Heart right ventricle (tissue), 2 donors: ENCODE data around the genes CDK13 and INHBA.

GRCh38 chr7:38318557-38319454, 140.8 kb downstream of the STARD3NL start:
- PRO-cap, 2 experiments = no peak in any of the 2 experiments

GRCh38 chr7:38345439-38346248, 167.6 kb downstream of the STARD3NL start:
- PRO-cap, 2 experiments = no peak in any of the 2 experiments

- PRO-cap, 2 experiments = no peak in any of the 2 experiments
Observed at GRCh38 chr7:38428972-38429716, 202.0 kb downstream of the AMPH start.

- PRO-cap, 2 experiments = no peak in any of the 2 experiments
Observed at GRCh38 chr7:39589482-39590318, 23.5 kb downstream of the YAE1 start.

DNA sequence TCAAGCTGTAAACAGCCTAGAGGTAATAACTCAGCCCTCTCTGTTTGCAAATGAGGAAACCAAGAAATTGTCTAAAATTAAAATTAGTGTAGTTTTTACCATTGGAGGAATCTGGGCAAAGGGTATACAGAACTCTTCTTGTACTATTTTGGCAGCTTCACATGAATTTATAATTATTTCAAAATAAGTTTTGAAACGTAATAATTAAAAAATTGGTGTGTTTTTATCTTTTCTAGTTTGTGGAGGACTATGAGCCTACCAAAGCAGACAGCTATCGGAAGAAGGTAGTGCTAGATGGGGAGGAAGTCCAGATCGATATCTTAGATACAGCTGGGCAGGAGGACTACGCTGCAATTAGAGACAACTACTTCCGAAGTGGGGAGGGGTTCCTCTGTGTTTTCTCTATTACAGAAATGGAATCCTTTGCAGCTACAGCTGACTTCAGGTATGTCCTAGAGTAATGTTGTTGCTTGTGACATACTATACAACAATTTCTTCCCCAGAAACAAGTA, 66.8 kb downstream of the RALA start:
- PRO-cap, 2 experiments = no peak in any of the 2 experiments

- PRO-cap, 2 experiments = peak in 1 of 2 experiments; most common plus-strand start chr7:39950256 (in 1); most common minus-strand start chr7:39950208 (in 1)
Observed at GRCh38 chr7:39949970-39950425, at the start of gene CDK13. Gene CDK13 (plus strand): TSS chr7:39950256.

GRCh38 chr7:39978348-39979260, 28.5 kb downstream of the CDK13 start:
- PRO-cap, 2 experiments = no peak in any of the 2 experiments

- PRO-cap, 2 experiments = no peak in any of the 2 experiments
Observed at GRCh38 chr7:39991713-39992067, 41.6 kb downstream of the CDK13 start.

GRCh38 chr7:40095188-40096001, 39.0 kb downstream of the MPLKIP start:
- PRO-cap, 2 experiments = no peak in any of the 2 experiments

- PRO-cap, 2 experiments = no peak in any of the 2 experiments
Observed at GRCh38 chr7:40234098-40234433, 99.3 kb downstream of the SUGCT start.

DNA sequence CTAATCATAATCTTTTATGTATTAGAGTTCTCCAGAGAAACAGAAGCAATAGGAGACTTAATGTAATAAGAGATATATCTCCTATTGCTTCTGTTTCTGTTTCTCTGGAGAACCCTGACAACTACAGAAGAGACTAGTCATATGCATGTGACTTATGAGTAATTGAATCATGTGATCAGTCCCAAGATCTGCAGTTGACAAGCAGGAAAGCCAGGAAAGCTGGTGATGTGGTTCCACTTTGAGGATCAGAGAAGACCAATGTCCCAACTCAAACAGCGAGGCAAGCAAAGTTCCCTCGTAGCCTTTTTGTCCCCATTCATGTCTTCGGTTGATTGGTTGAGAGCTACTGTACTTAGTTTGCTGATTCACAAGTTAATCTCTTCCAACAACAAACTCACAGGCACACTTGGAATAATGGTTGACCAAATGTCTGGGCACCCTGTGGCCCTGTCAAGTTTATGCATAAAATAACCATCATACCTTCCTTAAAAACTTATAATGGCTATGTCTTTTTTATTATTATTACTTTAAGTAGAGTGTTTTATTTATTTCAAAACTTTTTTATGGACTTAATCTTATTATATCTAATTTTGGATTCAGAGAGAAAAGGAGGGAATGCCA, 412.2 kb downstream of the SUGCT start:
- PRO-cap, 2 experiments = no peak in any of the 2 experiments

DNA sequence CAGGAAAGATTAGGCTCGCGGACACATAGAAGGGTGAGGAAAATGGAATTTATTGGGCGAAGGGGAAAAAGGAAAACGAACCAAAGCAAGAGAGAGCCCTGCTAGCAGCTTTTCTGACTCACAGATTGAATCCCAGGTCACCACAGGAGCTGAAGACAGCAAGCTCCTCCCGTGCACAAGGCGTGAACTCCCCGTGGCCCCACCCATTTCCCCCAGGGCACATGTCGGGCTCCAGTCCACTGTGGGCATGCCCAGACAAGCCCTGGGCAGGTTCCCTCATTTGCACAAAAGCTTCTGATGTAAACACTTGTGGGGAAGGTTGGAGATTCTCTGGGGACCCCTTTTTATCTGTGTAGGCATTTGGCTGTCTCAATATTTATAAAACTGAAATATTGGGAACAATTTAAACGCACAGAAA, 582.5 kb downstream of the SUGCT start:
- PRO-cap, 2 experiments = peak in 2 of 2 experiments; most common minus-strand start position 115 of the sequence (in 1)

GRCh38 chr7:41059253-41059929, 643.5 kb downstream of the INHBA start:
- PRO-cap, 2 experiments = no peak in any of the 2 experiments

DNA sequence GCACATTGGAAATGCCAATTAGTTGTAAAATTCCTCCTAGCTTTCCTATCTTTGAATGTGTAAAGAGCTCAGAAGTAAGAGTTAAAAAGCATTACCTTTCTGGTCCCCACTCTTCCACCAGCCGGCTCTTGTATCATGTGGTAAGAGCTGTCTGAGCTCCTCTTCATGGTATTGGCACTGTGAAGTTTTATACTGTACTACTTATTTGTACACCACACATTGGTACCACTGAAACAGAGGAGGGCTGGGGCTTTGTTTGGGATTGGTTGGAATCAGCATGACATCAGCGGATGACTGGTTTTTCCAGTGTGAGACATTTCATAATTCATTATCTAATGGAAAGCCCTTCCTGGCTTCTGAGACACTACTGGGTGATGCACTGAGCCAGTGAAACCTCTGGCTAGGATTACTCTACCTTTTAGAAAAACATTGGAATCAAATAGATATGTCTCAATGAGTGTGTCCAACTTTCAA, at the start of gene INHBA:
Gene INHBA, minus strand, starts transcription at position 181 of the 474 bp plus-strand sequence.
- PRO-cap, 2 experiments = peak in 1 of 2 experiments; most common plus-strand start position 359 of the sequence (in 1); most common minus-strand start position 179 of the sequence (in 1)

DNA sequence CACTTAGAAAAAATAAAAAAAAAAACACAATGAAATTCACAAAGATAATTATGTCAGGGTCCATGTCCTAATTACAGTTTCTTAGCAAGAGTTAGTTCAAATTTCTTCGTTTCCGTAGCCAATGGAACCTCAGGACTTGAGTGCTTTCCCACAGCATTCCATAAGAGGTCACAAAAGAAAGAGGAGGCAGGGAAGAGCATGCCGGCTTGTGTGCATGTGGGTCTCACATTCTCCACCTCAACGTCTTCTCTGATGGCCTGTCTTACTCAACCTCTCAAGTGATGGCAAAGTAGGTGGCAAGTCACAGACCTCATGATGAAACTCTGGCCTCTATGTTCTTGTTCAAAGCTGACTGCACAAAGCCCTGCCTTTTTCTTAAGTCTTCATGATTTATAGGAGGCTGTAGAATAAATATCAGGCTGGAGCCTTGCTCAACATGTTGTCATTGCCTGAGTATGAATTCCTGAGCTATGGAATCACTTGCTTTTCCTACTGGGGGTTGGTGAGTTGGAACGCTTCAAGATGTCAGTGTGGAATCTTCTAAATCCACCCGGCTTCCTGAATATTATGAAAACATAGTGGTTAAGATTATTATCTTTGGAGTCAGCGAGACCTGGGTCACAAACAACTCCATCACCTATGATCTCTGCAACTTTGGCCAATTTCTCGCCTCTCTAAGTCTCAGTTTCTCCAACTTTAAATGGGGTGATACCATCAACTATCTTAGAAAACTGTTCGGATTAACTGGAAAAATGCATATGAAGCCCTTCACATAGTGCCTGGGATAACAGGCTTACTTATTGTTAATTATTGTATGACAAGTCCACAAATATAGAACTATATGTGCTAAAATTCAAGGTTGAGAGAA, 213.7 kb upstream of the INHBA start:
- PRO-cap, 2 experiments = no peak in any of the 2 experiments

DNA sequence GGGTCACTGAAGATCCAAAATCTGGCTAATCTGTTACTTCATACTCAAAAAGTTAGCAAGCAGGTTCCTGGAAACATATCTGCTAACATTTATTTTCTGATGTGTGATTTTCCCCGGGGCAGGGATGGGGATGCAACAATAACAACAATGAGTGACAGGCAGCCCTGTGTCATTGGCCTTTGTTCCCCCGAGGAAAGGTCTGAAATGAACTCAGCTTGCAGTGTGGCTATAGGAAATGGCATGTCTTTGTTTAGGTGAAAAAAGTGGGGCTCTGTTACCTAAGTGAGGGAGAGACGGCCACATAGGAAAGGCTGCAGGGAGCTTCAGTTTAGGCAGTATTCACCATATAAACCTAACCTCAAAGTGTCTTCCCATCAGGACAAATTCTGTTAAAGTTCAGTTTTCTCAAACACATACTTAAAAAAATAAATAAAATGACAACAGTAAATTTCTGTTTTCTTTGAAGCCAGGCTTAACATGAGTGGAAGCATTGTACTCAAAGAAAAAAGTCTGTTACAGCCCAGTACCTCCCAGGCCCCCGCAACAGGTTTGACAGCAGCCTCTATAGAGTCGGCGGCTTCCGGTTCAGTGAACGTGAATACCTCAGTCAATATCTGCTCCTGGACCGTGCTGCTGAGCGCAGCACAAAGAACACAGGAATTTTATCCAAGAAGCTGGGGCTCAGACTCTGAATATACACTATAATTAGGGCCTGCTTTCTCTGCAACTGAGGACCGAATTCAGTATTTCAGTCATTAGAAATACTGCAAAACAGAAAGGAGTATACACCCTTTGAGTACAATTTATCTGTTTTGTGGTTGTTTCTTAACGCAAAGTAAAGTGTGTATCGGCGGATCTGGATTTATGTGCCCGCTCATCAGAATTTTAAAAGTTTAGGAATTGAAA, 168.3 kb downstream of the GLI3 start:
- PRO-cap, 2 experiments = no peak in any of the 2 experiments

- PRO-cap, 2 experiments = no peak in any of the 2 experiments
Observed at GRCh38 chr7:42222739-42223510, 14.1 kb downstream of the GLI3 start.

- PRO-cap, 2 experiments = no peak in any of the 2 experiments
Observed at GRCh38 chr7:42227843-42228963, 8.8 kb downstream of the GLI3 start.

DNA sequence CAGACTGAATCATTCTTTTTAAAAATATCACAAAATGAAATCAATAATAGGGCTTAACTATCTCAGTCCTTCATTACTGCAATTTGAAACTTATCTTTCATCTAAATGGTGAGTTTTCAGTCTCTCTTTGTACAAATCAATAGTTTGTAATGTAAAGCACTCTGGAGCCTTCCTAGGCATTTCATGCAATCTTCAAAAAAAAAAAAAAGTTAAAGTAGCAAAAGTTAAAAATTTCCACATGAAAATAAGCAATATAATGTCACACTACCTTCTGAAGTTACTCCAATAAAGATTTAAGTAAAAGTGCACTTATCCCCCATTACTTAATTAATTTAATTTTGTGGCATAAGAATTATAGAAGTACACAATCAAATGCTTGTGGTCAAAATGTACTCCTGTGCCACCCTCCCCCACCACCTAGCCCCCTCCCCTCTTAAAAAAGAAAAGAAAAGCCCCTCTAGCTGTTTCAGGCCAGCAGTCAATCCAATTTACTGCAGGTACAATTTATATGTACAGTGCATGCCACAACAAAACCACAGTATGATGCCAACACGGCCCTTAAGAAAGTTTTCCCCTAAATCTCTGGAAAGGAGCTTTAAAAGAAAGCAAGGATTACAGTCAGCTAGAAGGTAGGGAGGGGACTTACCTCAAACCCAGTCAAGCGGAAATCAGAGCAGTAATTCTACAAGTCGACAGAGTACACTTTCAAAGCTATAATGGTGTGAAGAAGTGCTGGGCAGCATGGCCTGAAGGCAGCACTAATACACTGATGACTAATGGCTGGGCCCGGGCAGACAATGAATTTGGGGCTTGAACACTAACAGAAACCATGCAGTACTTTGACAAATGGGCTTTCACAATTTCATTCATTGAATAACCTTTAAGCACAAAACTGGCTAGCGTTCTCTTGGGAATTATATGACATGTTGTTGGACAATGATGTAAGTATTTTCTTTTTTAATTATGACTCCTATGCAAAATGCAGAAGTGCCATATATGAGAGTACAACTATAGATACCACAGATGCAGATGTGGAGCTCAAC, 5.0 kb downstream of the GLI3 start:
- PRO-cap, 2 experiments = no peak in any of the 2 experiments

DNA sequence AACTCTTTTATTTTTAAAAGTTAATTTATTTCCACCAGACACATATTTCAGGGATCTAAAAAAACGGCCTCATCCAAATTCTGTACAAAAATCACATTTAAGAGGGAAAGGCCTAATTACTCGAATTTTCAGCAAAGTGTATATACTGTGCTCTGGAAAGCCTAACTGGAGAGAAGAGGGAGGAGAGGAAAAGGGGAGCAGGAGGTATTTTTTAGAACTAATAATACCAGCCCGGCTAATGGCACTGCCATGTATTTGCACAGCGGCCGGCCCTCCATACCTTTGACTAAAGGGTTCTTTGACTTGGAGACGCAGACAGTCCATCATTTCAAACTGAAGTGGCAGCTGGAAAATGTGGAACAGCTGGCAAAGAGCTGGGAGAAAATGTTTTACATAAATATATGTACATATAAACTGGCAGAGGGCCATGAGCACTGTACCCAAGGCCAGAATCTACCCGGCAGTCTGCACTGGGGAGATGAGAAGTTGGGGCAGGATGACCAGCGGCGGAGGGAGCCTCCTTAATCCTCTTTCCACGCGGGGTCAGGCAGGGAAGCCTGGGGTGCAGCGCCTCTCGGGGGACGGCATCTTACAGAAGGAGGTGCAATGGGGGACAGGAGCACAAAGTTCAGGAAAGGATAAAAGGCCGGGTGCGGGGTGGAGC, 1.4 kb downstream of the GLI3 start:
- PRO-cap, 2 experiments = no peak in any of the 2 experiments